Camera-type eye (tissue), 1 donor: ENCODE measurements around the genes MEOX2 and AGR3.

- RAMPAGE, long total RNA: no peak
Measured at GRCh38 chr7:15464098-15464310, 97.8 kb downstream of the AGMO start.

GRCh38 chr7:15686384-15687080 lies at the start of gene MEOX2:
Gene MEOX2 (minus strand): TSS chr7:15686683.
- RAMPAGE, long total RNA: no peak

DNA sequence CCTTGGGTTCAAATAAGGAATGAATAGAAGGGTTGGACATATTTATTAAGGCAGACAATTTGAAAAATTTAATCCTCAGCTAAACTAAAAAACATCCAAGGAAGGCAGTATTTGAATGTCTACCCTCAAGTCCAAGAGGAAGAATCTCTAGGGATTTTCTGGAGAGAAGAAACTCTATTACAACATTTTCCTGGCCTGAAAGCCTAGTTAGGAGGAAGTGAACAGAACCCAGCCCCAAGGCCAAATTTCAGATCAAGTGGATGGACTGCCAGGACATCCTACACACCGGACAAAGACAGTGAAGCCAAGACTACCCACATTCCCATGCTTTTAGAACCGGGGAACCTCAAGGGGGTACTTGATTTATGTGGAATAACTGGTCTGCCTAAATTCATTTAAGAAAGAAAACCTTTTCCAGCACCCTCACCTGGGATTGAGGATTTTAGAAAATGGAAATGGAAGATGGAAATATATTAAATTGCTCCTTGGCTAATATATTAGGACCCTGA lies 108.9 kb upstream of the MEOX2 start:
- RAMPAGE, long total RNA: no peak

DNA sequence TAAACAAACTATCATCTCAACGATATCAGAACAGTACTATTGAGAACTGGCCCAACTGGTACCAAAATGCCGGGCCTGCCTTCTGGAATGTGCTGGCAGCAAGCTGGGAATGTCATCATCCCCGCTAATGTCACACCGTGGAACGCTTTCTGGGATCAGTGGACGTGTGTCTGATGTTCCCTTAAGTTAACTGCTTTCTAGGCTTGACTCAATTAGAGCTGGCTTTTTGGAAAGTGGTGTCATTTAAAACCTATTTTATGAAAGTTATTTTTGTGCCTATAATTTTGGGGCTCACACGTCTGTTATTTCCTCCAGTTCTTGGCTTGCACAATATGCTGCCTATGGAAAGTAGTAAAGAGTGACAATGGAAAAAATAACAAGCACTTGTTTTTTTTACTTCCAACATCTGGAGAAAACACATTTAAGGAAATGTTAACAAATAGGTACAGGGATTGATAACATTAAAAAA lies 153.3 kb upstream of the MEOX2 start:
- RAMPAGE, long total RNA: no peak

DNA sequence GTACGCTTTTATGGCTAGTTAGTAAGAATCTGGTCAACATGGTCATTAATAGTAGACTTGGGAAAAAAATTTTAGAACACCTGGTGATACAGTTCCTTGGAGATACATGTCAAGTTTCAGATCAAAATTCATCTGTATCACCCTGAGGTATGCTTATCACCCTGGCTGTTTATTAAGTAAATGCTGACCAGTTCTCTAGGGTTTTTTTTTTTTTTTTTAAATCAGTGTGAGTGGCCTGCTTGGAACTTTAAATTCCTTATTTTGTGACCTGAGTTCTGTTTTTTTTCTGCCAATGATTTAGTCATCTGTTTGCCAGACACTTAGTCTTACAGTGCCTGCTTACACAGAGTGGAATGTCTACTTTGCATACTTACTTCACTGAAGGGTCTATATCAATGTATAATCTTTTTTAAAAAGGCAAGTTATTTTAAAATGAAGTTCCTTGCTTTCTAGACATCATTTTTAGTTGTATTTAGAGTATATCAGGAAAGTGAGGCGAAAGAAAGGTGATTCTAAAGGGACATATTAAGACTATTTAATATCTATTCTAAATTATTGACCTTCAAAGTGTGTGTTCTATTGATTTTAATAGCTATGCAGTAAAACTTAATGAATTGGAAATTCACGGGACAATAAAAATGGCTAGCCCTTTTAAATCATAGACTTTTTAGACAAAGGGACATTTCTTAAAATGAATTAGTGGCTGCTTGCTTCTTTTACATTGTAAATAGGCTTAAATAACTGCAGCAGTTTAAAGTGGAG lies 2.0 kb downstream of the TSPAN13 start:
- RAMPAGE, long total RNA: no peak

- RAMPAGE, long total RNA: no peak
Measured at GRCh38 chr7:16795670-16796340, 9.0 kb downstream of the AGR2 start.

- RAMPAGE, long total RNA: no peak
Measured at GRCh38 chr7:16881729-16882206, at the start of gene AGR3. Gene AGR3 (minus strand): TSS chr7:16881983.

DNA sequence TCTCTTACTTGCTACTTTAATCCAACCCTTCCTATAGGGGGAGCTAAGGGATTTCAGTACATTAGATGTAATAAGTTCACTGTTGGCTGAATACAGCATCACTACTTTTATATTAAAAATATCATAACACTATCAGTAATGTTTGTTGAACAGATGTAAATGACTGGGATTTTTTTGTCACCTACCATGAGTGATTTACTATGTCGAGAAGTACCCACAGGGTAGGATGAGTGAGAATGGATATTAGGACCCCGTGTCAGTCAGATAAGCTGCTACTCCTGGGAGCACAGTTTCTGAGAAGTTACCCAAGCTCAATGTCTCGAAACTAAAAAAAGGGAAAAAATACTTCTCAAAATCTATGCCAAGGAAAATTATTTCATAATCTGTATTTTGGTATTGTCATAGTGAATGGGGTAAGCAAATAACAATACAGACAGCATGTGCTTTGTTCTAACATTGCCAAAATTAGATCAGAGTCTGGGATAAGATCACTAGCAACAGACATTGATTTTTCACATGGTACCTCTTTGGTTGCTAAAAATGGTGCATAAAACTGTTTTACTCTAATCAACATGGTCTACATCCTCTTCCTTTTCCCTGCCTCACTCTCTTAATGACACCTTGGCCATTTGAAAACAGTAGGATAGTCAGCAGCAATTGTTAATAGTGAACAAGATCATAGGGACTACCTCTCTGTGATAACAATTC lies 127.6 kb upstream of the AGR3 start:
- RAMPAGE, long total RNA: no peak

- RAMPAGE, long total RNA: no peak
Measured at GRCh38 chr7:17038792-17039343, 157.1 kb upstream of the AGR3 start.

- RAMPAGE, long total RNA: no peak
Measured at GRCh38 chr7:17325345-17325961, 27.0 kb downstream of the AHR start.

GRCh38 chr7:17940914-17941200 lies 563 bp upstream of the SNX13 start:
- RAMPAGE, long total RNA: no peak

GRCh38 chr7:18428402-18428777 lies 67.2 kb upstream of the HDAC9 start:
- RAMPAGE, long total RNA: no peak

GRCh38 chr7:18814353-18814781 lies 303.1 kb downstream of the TWIST1 start:
- RAMPAGE, long total RNA: no peak

GRCh38 chr7:20206232-20207003 lies 10.8 kb downstream of the MACC1 start:
- RAMPAGE, long total RNA: no peak

- RAMPAGE, long total RNA: no peak
Measured at GRCh38 chr7:20347280-20347867, 16.7 kb downstream of the ITGB8 start.

- RAMPAGE, long total RNA: no peak
Measured at GRCh38 chr7:21429408-21430557, 1.9 kb downstream of the SP4 start.

DNA sequence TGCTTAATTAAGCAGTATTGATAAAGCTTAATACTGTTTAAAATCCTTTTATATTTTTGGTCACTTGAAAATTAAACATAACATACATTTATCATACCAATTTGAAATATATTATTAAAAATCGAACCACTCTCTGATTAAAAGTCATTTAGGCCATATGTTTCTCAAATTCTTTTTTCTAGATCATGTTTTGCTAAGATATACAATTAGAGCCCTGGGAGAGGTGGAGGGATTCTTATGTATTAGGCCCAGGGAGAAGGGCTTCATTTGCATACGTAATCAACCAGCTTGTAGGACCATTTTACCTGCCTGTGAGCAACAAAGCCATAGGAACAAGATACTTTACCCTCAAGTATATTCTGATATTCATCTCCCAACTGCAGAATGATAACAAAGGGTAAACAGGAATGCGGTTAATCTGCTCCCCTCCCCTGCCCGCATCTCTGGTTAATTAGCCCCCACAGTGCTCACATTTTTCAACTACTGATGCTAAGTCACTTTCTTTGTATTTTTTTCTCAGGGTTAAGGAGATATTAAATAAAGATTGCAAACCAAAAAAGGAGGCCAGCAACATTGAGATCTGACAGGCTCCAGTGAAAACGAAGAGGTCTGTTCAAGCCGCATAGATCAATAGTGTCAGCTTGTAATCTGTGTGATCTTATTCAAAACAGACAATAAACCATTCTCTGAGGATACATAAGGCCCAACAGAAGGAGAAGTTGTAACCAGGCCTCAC lies 203.5 kb downstream of the RAPGEF5 start:
- RAMPAGE, long total RNA: no peak

DNA sequence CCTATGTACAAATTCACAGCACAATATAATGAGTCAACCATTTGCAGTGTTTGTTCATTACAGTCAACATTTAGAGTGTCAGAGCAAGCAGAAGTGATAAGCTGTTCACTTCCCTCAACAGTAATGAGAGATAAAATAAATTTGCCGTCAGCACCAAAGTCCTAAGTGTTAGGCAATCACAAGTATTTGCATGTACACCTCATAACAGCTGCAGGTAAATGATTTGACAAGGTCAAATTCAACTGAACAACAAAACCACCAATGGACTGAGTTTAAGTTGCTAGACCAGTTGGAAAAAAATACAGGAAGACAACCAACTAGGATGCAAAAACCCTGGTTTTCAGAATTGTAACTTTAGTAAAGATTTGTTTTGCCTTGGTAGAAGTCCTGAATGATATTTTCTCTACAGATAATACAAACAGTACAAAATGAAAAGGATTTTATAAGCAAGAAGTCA lies 10.5 kb downstream of the RAPGEF5 start:
- RAMPAGE, long total RNA: no peak

GRCh38 chr7:22439057-22439545 lies 60.9 kb downstream of the STEAP1B start:
- RAMPAGE, long total RNA: no peak

GRCh38 chr7:22726106-22726754 lies 770 bp upstream of the IL6 start:
- RAMPAGE, long total RNA: no peak